Mononuclear cell (primary cell): ENCODE results near the genes CST9 and CST7.

- RRBS: no CpG with 5 or more reads among the region's 6 CpGs
These were observed 164.0 kb downstream of the FOXA2 start for GRCh38 chr20:22420354-22420872.

DNA sequence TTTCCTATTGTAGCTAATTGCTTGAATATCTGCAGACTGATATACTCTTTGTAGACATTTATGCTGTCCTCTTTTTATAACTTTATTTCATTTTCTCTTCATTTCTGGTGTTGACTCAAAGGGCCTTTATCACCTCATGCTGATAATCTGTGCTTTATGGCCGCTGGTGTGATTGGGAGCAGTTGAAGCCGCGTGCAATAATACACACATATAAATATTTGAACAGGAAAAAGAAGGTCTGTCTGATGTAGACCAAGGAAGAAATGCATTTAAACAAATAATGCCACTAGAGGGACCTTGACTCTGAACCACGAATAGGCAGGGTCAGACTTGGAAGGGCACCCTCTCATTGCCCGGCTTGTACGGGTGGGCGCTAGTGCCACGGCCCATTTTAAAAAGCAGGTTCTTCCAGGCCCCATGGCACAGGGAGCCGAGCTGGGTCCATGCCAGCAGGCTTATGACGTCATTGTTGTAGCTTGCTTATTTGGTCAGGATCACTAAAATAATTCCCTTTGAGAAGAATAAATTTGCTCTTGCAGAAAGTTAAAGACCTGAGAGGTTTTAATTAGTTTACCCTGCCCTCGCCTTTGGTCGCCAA, 94.2 kb downstream of the FOXA2 start:
- RRBS: no CpG with 5 or more reads among the region's 12 CpGs

- RRBS: 15% methylated on average over 13 of the region's 34 CpGs
These were observed 2.7 kb upstream of the FOXA2 start for GRCh38 chr20:22586961-22587653.

DNA sequence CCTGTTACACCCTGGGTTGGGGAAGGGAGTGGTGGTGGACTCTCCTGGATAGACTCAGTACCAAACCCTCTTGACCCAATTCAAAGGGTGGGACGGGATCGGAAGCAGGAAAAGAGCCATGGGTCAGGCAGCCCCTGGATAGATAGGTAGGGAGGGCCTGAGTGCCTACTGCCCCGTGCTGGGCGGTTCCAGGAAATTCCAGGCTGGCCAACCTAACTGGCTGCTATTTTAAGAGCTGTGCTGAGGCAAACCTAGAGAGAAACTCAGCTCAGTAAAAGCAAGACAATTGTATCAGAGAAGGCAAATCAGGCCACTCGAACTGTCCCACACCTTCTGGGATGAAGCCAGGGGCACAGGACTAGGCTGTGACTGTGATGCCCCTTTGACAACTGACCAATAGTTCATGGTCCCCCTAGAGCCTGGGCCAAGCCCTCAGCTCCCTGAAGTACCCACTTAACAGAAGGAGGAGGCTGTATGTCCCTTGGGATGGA, 179.2 kb upstream of the FOXA2 start:
- RRBS: no CpG with 5 or more reads among the region's 5 CpGs

DNA sequence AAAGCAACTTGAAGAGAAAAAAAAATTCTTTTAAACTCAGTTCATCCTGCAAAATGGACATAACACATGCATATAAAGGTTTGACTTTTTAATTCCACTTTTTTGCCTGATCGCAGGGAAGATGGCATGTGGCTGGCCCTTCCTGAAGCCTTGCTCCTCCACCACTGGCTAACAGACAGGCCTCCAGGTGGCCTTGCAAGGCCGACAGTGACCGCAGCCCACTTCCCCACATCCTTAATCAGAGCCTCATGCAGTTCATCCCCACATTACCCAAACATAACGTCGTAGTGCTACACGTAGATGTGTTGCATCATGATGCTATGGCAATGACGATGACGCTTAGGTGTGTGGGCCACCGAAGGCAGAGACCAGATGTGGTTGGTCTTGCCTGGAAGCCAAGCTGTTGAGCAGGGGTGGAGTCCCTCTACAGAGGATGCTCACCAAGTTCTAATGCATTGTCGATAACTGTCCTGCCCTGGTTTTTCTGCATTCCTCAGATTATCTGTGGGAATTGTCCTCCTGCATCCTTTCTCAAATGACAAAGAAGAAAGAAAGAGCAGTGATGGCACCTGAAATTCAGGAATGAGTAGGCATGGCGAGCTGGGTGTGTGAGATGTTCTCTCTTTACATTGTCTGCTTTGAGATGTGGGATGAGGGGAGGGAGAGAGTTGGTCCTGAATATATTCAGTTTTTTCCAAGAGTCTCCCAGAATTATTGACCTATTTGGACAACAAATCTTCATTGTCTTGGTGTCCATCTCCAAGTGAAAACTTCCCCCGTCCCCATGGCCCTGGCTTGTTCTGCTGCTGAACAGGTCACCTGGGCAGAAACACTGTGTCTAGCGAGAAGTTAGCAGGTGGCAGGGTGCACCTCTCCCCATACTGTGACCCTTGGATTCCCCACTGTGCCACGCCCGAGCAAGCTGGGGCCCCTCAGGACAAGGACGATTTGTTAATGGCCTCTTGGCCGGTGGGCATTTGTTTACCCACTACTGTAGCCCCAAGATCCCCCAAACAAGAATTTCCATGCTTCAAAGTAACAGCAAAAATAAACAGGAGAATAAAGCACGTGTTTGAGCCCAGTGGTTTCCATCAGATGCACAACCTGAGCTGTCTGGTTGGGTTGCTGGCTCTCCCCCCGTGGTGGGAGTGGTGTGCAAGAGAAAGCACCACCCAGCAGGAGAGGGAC, 5.3 kb downstream of the CD93 start:
- RRBS: no CpG with 5 or more reads among the region's 19 CpGs

- RRBS: no CpG with 5 or more reads among the region's 2 CpGs
These were observed 27.9 kb upstream of the CD93 start for GRCh38 chr20:23114054-23114357.

DNA sequence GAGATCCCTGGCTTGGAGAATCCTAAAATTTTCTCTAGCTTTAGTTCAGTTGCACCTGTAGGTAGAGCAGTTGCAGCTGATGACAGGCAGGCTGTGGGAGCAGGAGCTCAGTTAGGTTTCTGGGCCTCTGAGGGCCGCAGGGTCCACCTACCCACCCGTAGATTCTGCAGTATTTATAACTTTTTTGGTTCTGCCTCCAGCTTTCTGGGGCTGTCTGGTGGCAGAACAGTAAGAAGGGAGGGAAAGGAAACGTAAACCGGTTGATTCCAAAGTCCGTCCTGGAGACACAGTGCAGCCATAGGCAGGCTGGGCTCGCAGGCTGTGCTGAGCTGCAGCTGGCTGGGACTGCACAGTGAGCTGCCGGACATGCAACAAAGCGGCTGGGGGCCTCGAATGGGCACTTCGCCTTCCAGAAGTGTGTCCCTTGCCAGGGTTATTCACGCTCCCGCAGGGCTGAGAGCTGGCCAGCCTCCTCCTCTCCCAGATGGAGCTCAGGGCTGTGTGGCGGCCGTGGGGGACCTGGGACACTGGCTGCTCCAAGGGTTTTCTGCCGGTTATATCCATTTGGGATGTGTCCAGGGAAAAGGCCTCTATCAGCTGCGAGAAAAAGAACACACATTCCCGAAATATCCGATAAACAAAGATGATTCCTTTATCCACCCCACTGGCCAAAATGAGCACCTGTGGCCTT, 78.0 kb upstream of the CD93 start:
- RRBS: 100% methylated on average over 3 of the region's 18 CpGs

GRCh38 chr20:23605748-23606258, at the start of gene CST9:
CST9 (minus strand) TSS chr20:23605917.
- RRBS: no CpG with 5 or more reads among the region's 7 CpGs

GRCh38 chr20:23622710-23623316, 14.9 kb downstream of the CST3 start:
- RRBS: no CpG with 5 or more reads among the region's 6 CpGs

GRCh38 chr20:23625130-23625473, 12.7 kb downstream of the CST3 start:
- RRBS: no CpG with 5 or more reads among the region's 5 CpGs

DNA sequence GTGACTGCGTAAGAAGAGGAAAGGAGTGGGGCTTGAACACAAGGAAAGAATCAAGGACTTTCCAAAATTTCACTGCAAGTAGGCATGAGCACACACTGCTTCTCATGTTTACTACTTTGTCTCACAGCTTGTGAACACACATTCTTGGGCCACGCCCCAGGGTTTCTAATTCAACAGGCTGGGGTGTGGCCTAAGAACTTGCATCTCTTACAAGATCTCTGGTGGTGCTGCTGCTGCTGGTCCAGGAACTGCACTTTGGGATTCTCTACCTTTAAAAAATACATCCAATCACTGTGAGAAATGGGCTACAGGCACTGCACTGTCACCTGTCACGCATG, 11.5 kb downstream of the CST3 start:
- RRBS: no CpG with 5 or more reads among the region's 3 CpGs

- RRBS: no CpG with 5 or more reads among the region's 15 CpGs
These were observed 49.2 kb upstream of the CST5 start for GRCh38 chr20:23928662-23929159.

- RRBS: no CpG with 5 or more reads among the region's 5 CpGs
These were observed 77.5 kb upstream of the GGTLC1 start for GRCh38 chr20:24066027-24066545.

GRCh38 chr20:24465604-24466250, 3.7 kb upstream of the SYNDIG1 start:
- RRBS: no CpG with 5 or more reads among the region's 5 CpGs

DNA sequence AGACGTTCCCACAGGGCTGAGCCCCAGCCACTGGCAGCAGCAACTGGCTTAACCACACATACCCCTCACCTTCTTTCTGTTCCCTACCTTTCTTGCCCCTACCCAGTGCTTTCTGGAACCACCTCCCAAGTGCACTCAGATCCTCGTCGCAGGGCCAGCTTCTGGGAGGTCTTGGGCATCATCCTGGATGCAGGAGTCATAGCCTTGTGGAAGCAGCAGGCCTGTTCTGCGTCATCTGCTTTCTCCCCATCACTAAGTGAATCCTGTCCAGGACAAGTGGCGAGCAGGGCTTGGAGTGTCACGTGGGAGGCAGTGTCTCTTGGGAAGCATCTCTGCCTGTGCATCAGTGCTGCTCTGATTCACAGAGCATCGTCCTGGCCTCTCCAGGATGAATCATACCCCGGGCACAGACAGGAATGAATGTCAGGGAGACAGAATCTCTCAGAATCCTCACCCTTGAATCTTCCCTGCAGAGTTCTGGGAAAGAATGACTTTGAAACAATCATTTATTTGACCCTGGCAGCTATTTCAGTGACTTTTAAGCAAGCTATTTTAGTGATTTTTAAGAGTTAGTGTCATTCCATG, 32.7 kb downstream of the SYNDIG1 start:
- RRBS: no CpG with 5 or more reads among the region's 8 CpGs

- RRBS: 28% methylated on average over 3 of the region's 17 CpGs
These were observed at the start of gene CST7 for GRCh38 chr20:24948842-24949583. CST7 (plus strand) TSS chr20:24949269.

DNA sequence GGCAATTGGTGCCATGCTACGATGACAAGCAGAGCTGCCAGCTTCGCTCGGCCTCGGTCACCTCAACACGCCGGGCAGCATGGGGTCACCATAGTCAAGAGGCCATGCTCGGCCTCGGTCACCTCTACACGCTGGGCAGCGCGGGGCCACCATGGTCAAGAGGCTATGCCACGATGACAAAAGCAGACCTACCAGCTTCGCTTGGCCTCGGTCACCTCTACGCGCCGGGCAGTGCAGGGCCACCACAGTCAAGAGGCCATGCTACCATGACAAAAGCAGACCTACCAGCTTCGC, 12.2 kb downstream of the APMAP start:
- RRBS: no CpG with 5 or more reads among the region's 18 CpGs

GRCh38 chr20:24987798-24988436, 4.6 kb downstream of the APMAP start:
- RRBS: no CpG with 5 or more reads among the region's 2 CpGs

DNA sequence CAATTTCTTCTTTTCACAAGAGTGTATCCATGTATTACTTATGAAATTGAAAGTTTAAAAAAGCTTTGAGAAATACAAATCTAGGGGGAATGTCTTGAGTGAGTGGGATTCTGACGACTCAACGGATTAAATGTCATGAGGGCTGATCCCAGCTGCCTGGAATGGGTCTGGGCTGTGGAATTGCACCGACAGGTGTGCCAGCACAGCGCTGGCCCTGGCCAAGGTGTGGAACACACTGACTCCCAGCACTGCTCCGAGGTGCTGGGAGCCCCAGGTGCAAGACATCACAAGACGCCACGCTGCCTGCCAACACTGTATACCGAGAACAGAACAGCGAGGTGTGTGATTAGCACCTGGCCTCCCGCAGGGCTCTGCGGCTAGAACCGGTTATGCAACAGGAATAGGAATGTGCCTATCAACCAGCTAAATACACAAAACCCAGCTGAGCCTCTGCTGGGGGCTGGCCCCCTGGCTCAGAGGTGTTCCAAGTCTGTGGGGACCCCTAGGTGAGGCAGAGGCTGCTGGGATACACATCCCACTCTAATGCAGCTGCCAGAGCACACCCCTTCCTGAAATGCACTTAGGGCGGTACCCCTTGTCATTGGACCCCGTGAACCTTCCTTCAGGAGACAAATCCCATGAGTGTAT, 24.8 kb upstream of the APMAP start:
- RRBS: no CpG with 5 or more reads among the region's 14 CpGs

DNA sequence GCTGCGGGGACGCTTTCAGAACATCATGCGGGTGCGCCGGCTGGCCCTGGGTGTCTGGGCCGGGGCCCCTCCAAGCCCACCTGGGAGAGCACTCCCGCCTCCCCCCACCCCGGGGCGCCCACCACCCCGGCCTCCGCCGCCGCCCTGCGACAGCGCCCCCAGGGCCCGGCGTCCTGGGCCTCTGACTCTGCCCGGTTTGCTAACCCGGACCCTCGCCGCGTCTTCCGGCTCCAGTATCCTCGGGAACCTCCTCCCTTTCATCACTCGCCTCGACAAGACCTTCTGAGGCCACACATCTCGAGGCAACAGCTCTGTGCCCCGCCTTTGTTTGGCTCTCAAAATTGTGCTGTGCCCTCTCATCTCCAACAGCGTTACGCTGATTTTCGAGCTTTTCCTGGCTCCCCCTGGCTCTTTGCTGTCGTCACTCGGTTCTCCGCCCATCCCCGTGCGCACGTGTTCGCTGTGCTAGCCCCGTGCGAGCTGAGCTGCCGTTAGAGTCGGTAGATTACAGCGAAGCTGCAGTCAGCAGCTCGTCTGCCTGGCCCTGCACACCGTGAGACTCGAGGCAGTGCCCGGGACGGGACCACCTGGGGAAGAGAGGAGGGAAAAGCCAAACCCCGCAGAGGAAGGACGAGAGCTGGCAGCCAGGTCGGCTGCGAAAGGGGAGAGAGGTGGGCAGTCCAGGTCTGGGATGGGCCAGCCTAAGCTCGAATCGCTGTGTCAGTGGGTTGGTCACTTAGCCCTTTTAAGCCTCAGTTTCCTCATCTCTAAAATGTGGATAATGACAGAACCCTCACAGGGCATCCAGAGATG, 46.9 kb upstream of the ENTPD6 start:
- RRBS: 6% methylated on average over 15 of the region's 54 CpGs